ENCODE measurements around a stretch of chr17.

GRCh38 chr17:68554519-68555164, 42.4 kb downstream of the PRKAR1A start:
- PRO-cap = no peak

- PRO-cap = no peak
These were observed 1.1 kb downstream of the FAM20A start for GRCh38 chr17:68599806-68600820.

- PRO-cap = no peak
These were observed 131.2 kb downstream of the ABCA8 start for GRCh38 chr17:68824002-68824460.

GRCh38 chr17:68944468-68944943, 10.7 kb downstream of the ABCA8 start:
- PRO-cap = no peak

DNA sequence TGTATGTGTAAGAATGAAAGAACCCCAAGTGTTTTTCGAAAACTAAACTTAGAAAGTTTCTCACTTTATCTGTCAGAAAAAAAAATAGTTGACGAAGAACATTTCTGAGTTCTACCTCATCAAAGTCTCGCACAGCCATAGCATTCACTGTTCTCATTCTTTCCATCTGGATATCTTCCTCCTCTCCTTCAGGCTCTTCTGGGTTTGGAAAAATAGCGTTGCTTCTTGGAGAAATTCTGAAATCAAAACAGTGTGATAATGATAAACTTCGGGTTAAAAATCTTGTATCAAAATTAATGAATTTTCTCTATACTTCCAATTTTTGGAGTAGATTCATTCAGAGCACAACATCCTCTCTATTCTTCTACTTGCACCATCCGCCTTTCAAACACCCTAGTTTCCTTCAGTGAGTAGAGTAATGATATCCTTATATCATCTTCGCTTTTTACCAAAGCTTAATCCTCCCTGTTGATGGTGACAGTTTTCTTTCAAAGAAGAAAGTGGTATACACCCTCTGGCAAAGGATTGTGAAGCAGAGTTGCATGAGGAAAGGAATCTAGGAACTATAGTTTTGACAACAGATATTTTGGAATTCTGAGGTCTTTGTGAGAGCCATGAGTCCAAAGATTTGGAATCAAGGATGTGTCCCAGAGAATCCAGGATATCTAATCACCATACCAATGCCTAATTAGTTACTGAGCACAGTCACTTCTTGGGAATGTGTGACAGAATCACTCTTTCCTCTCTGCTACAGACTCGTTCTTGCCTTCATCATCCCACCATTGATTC, 35.7 kb upstream of the ABCA8 start:
- PRO-cap = no peak

DNA sequence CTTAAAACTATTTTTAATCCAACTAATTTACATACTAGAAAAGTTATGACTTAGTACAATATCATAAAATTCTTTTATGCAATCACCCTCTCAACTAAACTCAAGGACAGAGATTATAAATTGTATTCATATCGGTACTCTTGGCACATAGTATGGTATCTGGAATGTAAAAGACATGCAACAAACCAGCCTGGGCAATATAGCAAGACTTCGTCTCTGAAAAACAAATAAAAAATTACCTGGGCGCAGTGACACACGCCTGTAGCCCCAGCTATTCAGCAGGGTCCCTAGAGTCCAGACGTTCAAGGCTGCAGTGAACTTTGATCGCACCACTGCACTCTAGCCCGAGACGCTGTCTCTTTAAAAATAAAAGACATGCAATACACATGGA, 1.5 kb downstream of the ABCA5 start:
- PRO-cap = no peak

DNA sequence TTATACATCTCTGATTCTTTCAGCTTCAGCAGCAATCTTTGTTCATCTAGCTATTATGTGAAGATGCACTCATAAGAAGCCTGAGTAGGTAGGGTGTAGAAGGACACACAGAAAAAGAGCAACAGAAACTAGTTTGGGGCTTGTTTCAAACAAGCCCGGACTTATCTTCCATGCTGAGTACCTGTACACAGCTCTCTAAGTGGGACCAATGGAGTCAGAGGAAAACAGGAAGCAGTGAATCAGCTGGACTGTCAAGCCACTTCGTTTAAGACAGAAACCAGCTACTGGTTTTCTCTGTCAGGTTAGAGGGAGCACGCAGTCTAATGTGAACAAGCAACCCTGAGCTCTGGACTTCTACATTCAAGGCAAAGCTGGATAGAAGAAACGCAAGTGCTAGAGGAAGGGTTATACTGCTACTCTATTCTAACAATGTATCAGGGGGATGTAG, 16.0 kb downstream of the MAP2K6 start:
- PRO-cap = no peak

DNA sequence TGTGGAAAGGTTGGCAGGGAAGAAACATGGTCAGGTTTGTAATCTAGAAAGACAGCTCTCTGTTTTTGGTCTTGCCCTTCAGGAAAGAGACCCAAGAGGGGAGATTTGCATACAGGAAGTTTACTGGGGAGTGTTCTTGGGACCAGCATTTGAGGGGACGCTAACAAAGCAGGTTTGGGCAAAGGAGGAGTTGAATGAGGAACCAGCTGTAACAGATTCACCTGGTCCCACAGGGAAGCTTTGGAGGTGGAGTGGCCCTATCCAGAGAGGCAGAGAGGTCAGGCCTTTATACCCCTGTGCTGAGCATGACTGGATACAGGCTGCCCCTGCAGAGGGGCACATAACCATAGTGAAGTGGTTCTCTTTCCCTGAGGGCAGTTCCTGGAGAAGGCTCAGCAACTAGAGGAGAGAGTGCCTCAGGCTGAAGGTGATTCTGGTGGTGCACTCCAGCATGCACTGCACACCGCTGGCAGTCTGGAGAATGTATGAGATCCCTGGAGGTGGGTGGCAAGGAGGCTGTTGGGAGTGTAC, 37.0 kb downstream of the MAP2K6 start:
- PRO-cap = no peak

DNA sequence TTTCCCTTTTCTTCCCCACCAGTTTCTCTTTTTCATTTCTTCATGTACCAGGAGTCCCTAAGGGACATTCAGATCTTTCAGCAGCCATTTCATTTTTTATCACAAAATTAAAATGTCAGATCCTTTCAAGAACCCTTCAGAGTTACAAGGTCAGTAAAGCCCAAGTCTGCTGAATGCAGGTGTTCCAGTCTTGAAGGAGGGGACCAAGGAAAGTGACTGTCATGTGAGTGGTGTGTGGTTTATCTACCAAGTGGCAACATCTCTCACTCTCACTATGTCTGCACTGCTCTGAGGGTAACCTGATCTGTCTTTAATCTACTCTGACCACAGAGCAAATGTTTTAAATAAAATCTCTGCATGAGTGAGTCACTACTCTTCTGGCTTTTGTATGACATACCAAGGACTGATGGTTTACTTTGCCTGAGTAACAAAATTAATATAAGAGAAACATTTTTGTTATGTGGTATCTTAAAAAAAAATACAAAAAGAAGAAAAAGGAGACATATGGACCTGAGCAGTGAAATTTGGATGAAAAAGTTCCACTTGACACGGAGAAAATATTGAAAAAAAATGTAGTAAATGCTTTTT, 240.4 kb downstream of the MAP2K6 start:
- PRO-cap = no peak

- PRO-cap = no peak
These were observed 6.5 kb downstream of the KCNJ2 start for GRCh38 chr17:70175605-70176407.

DNA sequence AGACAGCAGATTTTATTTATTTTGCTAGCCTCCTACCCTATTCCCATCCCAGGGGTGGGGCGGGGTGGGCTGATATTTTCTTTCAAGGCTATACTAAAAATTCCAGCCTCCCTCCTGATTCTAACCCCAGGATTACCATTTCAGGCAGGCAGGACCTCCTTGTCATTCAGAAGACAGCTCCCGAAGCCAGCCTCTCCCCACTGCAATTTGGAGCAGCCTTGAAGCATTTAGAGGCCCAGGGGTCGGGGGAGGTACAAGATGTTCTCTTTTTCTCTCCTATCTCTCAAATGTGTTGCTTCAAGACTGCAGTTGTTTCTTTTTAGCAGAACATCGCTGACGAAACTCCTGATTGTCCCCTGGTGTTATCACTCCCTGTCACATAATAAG, 71.0 kb downstream of the SOX9 start:
- PRO-cap = no peak

DNA sequence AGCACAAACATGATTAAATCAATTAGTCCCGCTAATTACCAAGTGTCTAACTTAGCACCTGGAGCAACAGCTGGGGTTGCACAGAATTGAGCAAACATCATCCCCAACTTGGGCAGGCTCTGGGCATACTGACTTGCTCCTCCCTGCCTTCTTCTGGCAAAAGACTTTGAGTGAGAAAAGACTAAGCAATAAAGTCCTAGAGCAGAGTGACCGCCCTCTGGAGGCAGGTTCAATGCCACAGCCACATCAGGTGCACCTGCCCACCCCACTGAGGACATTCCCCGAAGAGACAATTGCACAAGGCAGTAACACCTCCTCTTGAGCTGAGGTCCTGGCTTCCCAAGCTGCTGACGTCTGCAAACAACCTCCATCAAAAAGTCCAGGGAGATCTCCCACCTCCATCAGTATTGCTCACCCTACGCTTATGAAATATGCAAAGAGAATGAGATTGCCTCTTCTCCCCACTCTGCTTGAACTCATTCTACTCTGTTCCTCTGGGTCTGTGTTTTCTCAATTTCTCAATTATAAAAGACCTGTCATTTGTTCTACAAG, 358.4 kb downstream of the SOX9 start:
- PRO-cap = no peak

- PRO-cap = no peak
These were observed 367.7 kb downstream of the SOX9 start for GRCh38 chr17:72488409-72488949.

DNA sequence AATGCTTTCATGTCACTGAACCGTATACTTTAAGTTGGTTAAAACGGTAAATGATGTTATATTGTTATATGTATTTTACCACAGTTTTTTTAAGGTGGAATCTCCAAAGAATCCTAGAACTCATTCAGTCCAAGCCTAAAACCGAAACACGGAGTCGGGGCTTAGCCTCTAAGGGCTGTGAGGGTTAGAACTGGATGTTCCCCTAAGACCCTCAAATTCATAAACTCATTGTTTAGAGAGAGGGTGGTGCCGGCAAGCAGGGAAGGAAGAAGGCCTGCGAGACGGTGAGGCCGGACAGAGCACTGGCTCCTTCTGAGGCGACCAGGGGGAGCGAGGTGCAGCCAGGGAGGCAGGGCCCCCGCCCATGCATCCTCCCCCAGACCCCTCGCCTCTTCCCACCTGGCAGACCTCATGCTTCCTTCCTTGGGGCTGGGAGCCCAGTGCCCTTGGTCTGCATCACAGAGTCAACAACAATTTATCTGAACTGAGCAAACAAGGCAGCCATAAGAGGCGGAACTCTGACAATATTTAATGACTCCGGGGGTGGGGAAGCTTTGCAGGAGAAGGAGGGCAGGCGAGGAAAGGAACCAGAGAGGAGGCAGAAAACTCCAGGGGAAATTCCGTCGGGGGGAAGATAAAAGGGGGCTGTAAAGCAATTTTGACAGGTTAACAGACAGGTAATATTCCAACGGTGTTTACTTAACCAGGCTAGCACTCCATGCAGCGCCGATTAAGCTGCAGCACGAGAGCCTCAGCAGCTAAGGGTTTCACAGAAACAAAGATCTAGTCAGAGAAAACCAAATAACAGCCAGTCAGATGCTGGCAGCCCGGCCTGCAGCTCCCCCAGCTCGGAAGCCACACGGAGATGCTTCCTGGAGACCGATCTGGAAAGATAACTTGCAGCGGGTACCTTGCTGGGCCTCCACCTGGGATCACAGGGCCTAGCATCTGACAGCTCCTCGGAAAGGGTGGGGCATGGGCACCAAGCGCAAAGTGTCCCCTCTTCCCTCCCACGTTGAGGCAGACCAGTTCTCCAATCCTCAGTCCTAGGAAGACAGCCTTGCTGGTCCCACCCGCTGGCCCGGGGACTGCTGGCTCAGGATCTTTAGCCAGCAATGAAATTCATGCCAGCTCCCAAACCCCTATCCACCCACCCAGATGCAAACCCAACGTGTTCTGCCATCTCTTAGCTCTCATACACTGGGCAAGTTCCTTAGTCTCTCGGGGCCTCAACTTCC, 398.1 kb downstream of the SOX9 start:
- PRO-cap = no peak

- PRO-cap = no peak
These were observed 419.4 kb downstream of the SOX9 start for GRCh38 chr17:72540103-72540807.

- PRO-cap = no peak
These were observed 467.4 kb downstream of the SOX9 start for GRCh38 chr17:72588191-72588744.

- PRO-cap = no peak
These were observed 468.2 kb downstream of the SOX9 start for GRCh38 chr17:72588778-72589742.

GRCh38 chr17:72614975-72615720, 477.3 kb downstream of the SLC39A11 start:
- PRO-cap = no peak

DNA sequence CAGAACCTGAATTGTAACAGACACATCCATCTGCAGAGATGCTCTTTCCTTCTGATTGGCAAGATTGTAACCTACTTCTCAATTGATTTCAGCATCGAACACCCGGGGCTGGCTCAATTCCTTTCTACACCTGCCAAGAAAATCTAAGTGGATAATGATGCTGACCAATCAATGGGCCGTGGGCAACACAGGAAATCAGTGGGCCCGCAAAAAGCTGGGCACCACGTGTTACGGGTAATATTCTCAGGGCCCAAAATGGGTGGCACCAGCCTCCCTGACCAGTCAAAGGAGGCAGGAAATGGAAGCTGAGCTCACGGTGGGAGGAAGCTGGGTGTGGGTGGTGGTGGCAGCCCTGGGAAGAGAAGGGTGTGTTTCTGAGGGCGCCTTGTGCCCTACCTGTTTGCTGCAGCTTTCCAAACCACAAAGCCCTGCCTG, 458.0 kb downstream of the SLC39A11 start:
- PRO-cap = no peak

- PRO-cap = no peak
These were observed 452.8 kb downstream of the SLC39A11 start for GRCh38 chr17:72639594-72640267.

All from anterior vena cava (tissue), 1 donor.